Daoy (cell line): Measurements from ENCODE around the gene RASA1.

- RAMPAGE, long total RNA = no peak
Measured at GRCh38 chr5:80428507-80428983, 20.7 kb downstream of the ZFYVE16 start.

DNA sequence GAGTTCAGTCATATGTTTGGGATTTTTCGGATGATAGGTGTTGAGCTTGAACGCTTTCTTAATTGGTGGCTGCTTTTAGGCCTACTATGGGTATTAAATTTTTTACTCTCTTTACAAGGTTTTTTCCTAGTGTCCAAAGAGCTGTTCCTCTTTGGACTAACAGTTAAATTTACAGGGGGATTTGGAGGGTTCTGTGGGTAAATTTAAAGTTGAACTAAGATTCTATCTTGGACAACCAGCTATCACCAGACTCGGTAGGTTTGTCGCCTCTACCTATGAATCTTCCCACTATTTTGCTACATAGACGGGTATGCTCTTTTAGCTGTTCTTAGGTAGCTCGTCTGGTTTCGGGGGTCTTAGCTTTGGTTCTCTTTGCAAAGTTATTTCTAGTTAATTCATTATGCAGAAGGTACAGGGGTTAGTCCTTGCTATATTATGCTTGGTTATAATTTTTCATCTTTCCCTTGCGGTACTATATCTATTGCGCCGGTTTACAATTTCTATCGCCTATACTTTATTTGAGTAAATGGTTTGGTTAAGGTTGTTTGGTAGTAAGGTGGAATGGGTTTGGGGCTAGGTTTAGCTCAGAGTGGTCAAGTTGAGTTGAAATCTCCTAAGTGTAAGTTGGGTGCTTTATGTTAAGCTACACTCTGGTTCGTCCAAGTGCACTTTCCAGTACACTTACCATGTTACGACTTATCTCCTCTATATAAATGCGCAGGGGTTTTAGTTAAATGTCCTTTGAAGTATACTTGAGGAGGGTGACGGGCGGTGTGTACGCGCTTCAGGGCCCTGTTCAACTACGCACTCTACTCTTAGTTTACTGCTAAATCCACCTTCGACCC lies 3.8 kb upstream of the MSH3 start:
- RAMPAGE, long total RNA = no peak

- RAMPAGE, long total RNA = no peak
Measured at GRCh38 chr5:81081177-81081938, 121.2 kb downstream of the RASGRF2 start.

DNA sequence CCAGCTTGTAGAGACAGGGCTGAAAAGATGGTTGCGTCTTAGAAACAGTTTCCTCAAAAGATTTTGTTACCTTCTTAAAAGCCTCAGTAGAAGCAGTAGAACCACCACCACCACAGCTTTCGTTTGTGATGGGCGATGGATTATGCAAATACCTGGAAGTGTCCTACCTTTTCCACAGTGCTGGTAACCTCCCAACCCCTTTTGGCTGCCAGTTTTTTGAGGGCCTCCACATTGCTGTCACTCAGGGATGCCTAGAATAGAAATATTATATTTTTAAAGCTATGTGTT lies 41.1 kb downstream of the ZCCHC9 start:
- RAMPAGE, long total RNA = no peak

DNA sequence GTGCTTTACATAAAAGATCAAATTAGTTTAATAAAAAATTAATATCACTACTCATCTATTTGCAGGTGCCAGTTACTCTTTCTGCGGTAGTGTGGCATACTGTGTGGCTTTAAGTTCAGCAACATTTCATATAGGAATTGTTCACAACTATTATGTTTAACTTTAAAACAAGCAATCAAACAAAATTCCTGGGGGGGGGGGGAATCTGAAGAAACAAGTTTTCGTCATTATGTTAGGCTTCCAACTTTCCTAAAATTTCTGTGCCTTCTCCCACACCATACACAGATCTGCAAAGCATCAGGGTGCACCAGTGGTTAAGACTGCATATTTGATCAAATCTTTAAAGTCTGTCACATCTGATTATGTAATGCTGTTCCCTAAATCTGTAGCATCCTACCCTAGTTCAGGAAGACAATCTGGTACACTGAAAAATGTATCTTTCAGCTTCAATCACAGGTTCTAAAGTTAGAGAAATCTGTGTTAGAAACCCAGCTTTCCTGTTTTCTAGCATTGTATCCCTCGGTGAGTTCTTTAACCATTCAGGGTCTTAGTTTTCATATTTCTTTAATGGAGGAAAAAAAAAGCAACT lies 4.0 kb downstream of the SSBP2 start:
- RAMPAGE, long total RNA = no peak

DNA sequence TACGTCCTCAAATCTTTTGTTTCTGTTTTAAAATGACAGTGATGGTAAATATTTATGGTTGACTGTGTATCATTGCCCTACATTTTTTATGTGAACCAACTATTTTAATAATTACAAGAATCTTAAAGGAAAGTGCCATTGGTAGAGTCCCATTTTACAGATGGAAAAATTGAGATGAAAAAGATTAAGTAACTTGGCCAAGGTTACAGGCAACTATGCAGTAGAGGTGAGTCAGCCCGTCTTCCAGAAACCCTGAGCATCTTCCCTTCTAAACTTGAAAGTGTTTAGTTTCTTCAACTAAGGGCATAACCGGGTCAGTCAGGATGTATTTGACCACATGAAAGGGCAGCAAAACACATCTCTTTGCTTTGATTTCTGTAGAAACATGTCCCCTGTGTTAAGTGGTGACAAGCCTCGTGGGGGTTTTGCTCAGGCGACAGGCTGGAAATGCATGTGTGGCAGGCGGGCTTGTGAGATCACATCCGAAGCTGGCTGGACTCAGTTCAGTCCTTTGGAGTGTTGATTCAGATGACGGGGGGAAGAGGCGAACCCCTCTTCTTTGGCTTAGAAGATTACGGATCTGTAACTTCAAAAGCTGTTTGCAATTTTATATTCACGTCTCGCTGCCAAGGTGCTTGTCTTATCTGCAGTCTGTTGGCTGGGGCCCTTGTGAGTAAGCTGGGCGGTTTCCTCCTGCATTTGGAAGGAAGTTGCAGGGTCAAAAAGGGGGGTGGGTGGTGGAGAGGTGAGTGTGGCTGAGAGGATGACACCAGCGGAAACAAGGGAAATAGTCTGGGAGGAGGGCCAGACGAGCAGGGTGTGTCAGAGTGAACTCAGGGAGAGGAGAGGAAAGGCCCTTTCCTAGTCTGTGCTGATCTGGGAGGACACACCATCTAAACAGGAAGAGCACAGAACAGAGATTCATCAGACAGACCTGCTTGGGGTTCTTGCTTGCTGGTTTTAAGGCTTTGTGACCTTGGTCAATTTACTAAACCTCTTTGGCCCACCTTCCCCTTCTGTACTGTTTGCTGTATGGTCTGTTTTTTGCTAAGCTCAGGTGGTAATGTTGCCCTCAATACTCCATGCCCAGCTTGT lies 78.9 kb upstream of the RPS23 start:
- RAMPAGE, long total RNA = no peak

- RAMPAGE, long total RNA = no peak
Measured at GRCh38 chr5:82389321-82389747, 111.2 kb upstream of the RPS23 start.

DNA sequence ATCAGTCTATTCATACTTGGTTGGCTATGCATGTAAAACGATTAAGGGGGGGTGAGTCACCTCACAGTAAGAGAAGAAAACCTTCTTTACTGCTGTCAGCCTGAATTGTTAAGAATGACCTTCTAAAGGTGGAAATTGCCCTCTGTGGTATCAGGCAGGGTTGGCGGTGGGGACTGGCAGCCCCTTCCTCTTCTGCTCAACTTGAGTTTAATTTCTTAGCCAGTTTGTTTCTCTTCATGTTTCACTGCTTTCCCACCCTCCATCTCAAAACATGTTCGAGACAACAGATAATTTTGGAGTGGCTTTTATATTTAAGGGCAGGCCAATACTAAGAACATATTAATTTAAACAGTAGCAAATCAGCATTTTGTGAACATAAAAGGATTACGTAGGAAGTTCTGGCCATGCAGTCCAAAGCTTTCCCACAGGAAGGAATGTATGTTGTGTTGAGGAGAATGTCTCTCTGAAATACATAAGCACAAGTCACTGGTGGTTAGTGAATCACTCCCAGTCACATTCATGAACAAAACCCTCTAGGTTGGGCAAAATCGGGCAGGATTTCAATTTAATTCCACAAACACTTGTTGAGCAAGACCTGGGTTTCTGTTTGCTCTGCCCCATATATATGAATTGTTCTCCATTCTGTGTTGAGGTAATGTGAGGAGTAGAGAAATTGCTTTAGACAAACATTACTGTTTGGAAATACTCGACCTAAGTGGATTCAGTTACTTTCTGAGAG lies 127.3 kb upstream of the RPS23 start:
- RAMPAGE, long total RNA = no peak

DNA sequence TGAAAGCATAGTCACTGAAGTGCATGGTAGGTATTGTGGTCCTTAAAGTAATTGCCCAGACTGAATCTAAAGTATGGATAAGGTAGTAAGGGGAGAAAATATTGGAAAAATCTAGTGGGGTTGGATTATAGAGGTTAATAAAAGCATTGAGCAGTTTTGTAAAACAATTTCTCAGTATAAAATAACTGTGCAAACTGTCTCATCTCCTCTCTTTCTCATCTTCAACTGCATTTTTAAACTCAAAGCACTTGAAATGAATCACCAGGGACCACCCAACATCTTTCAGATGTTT lies 61.8 kb downstream of the TMEM167A start:
- RAMPAGE, long total RNA = no peak

- RAMPAGE, long total RNA = no peak
Measured at GRCh38 chr5:83055399-83056164, 21.6 kb downstream of the TMEM167A start.

- RAMPAGE, long total RNA = no peak
Measured at GRCh38 chr5:83473371-83474268, 2.1 kb downstream of the VCAN start.

DNA sequence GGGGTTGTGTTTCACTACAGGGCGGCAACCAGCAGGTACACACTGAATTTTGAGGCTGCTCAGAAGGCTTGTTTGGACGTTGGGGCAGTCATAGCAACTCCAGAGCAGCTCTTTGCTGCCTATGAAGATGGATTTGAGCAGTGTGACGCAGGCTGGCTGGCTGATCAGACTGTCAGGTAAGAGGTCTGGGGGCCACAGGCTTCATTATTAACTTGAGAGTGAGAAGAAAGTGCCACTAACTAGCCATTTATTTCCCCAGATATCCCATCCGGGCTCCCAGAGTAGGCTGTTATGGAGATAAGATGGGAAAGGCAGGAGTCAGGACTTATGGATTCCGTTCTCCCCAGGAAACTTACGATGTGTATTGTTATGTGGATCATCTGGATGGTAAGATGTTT lies 22.0 kb downstream of the VCAN start:
- RAMPAGE, long total RNA = no peak

GRCh38 chr5:83545252-83545864 lies 73.8 kb downstream of the VCAN start:
- RAMPAGE, long total RNA = no peak

DNA sequence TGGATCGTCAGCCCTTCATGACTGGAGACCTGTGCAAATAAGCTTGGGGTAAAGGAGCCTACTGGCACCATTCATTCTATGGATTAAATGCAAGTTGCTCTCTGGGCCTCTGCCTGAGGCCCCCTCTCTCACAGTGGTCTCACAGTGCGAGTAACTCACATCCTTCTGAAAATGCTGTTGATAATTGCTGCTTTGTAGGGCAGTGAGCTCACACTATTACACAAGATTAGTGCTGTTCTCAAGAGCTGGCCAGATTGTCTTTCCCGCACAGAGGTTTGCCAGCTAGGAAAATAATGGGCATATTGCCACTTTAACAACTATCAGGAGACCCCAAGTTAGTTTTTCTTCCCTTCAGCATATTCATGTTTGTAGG lies 91.2 kb downstream of the VCAN start:
- RAMPAGE, long total RNA = no peak

DNA sequence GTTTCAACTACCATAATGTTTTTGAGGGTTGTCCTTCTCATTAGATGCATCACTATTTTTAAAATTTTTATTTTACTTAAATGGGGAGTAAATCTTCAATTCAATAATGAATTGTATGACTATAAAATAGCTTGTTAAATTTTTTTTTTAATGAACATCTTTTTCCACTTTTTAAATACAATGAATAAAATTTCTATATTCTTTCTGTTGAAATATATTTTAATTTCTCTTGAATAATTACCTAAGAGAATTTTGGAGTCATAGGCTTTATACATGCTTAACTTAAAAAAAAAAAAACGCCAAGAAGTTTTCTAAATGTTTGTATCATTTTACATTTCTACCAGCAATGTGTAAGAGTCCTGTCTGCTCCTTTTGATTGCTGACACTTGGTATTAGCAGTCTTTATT lies 642.6 kb upstream of the COX7C start:
- RAMPAGE, long total RNA = no peak

DNA sequence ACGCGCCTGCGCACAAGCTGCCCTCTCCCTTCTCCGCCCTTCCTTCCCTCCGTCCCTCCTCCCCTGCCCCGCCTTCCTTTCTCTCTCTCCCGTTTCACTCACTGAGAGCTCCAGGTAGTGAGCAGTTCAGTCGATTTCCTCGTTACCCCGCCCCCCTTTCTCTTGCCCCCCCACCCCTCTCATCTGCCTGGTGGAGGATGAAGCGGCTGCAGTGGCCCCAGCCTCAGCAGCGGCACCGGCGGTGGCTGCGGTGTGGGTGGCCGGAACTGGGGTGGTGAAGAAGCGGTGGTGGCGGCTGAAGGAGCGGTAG lies at the start of gene RASA1:
Gene RASA1, plus strand, starts transcription at position 97 of the 310 bp plus-strand sequence.
- RAMPAGE, long total RNA = no peak

DNA sequence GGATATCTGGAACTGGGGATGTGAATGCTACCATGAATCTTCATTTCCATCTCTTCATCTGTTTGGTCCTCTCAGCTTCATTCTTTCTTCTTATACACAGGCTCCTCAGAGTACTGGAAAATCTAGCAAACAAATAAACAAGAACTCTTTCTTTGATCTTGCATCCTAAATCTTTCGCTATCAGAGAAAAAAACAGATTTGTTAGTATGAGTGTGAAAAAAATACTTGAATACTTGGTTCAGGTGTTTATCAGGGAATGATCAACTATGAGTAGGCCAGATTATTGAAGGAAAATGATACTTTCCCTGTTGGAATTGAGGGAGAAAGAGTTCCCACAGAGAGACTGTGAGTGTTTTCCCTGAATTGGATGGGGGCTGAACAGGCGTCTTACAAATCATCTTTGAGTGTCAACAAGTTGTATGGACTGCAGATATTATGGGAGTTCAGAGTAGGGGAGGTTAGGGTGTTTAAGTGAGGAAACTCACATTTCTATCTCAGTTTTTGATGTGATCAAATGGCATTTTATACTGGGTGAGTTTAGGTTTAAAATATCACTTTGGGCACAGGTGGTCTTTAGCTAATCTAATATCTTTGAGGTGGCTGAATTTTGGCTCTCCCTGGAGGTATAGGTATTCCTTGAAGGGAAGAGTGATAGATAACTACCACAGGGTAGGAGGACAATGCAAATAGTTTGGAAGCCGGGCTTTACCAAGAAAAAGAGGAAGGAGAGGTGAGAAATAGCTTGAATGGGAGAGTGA lies 45.2 kb downstream of the RASA1 start:
- RAMPAGE, long total RNA = no peak

DNA sequence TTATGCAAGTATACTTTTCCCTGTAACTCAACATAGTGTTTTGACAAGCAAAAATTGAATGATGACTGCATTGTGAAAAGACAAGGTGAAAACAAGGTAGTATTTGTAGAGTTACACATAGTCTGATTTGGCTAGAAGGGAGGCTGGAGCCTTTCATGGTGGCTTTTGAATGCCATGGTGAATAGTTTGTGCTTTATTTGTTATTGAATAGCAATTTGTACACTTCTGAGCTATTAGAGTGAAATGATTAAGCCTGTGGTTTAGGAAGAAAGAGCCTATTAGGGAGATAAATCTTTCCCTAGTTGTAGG lies 53.0 kb downstream of the RASA1 start:
- RAMPAGE, long total RNA = no peak

GRCh38 chr5:88052227-88053116 lies 216.2 kb downstream of the TMEM161B start:
- RAMPAGE, long total RNA = no peak

DNA sequence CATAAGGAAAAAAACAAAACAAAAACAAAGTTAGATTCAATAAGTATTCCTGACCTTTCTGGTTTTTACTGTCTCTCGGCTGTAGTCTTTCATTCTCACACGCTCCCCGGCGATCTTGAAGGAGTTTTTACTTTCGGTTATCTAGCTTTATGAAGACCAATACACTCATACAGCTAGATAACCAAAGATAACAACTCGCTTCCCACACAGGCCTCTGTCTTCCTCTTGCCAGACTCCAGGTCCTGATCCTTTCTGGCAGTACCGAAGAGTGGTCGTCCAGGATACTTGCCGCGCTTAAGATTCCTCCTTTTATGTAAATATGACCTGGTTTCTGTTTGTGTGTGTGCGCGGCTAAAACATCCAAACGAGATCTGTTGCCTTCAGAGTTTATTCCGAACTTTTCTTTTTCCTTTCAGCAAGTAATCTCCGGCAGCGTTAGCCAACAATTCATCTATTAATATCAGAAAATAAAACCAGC lies 216.2 kb downstream of the MEF2C start:
- RAMPAGE, long total RNA = no peak